Mesenchymal stem cell of Wharton's jelly (primary cell): ENCODE results near the gene FAM50B.

DNA sequence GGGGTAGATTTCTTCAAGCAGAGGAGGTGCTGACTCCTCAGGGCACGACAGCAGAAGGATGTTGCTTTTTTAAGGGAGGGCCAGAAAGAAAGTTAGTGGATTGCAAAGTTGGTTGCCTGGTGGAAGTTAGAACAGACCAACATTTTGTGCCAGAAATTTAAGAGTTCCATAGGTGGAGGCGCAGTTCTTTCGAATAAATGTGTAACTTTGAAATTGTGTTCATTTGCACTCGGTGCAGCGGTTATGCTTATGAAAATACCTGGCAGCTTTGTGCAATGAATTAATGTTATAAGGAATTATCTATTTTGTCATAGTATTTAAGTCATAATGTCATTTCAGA lies 20.0 kb downstream of the WRNIP1 start:
- CAGE, long polyA plus RNA = no peak

- CAGE, long polyA plus RNA = no peak
These were observed 13.3 kb downstream of the SERPINB6 start for GRCh38 chr6:2957734-2958739.

- CAGE, long polyA plus RNA = no peak
These were observed 6.8 kb upstream of the SERPINB6 start for GRCh38 chr6:2978042-2978593.

- CAGE, long polyA plus RNA = no peak
These were observed 13.0 kb upstream of the NQO2 start for GRCh38 chr6:2986506-2987253.

DNA sequence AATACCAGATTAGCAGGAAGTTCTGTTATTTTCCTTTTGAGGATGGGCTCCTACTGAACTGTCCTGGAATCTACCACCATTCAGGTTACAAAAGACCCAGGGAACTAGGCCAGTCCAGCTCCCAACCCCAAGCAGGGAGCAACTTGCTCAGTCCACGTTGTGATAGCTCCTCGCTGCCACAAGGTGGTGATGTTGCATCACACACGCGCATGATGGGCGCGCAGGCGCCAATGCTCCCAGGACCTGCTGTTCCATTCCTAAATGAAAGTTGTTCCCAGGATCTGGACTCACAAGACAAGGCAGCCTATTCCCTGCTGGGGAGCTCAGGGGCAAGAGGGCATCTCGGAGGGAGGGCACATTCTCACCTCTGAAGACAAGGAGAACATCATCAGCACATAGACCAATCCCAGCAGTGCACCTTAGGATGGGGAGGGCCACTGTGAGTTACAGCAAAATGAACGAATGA lies 1.4 kb upstream of the NQO2 start:
- CAGE, long polyA plus RNA = no peak

DNA sequence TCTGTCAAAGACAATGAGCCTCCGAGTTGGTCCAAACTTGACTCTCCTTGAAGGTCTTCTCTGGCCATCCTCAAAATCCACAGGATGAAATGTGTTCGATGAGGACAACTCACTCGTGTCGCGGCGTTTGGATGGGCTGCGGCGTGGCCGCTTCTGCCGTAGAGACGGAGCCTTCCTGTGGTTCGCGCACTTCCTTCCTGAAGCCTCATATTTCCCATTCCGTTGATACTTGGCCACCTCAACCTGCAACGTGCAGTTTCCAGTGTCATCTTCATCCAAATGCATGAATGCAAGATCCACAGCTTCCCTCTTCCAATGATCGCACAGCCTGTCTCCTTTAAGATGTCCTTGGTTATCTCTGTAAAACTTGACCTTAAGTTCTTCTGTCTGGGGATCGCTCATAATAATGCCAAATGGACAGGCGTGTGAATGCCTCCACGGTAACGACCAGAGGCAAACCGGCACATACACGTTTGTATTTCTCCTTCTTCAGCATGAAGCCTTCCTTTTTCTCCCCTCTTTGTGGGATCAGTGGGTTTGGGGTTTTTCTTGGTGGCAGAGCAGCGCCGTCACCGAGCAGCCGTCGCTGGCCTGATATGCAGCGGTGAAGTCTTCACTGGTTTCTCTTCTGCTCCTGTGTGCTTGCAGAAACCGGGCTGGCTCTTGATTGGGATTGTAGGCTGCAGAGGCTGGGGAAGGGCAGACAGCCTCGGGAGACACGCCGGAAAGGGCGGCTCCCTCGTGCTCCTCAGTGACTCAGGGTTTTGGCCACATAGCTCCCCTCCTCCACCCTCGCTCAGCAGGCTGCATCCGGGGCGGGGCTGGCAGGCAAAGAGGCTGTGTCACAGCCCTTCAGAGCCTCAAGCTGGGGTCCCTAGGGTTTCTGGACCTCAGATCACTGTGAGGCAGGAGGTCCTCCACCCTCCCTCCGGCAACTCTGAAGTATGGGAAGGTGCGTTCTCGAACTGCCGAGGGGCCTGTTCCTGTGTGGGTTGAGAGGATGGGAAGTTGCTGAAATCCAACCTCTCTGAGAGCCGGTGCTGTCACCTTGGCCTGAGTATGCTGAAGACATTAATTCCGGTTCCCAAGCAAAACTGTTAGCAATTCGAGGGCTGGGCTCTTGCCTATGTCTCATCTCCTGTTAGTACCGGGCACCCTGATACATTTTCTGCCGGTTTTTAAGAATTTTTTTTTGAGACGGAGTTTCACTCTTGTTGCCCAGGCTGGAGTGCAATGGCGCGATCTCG lies 24.0 kb downstream of the NQO2 start:
- CAGE, long polyA plus RNA = no peak

DNA sequence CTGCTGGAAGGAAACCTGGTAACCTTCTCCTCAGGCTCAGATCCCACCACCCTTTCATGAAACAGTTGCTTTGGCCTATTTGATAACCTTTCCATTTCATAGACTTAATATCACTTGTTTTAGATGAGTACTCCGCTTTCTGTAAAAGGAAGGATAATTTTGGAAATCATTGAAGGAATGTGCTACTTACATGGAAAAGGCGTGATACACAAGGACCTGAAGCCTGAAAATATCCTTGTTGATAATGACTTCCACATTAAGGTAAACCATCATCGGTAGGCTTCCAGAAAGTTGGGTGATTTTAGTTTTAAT lies 12.5 kb downstream of the RIPK1 start:
- CAGE, long polyA plus RNA = no peak

DNA sequence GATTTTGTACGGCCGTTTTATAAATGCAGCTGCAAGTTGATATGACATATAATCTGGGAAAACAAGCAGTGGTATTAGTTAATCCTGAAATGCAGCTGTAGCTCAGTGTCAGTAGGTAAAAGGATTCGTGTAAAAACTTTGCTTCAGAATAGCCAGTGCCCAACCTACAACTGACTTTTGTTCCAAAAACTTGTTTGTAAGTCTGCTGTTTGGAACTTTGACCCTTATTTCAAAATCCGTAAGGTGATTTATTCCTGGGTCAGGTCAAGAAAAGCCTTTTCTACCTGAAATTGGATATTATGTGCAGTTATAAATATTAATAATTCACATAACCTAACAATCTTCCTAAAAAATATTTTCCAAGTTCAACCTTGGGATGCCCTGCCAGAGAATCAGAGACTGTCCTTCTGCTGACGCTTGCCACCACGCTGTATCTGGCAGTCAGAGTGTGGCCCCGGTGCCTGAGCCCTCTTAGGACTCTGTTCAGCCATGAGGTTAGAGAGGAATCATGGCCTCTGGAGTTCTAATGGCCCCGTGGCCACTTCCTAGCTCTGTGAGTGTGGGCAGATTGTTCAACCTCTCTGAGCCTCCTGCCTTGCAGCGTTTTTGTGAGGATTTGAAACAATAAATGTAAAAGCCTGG lies 2.1 kb downstream of the BPHL start:
- CAGE, long polyA plus RNA = no peak

DNA sequence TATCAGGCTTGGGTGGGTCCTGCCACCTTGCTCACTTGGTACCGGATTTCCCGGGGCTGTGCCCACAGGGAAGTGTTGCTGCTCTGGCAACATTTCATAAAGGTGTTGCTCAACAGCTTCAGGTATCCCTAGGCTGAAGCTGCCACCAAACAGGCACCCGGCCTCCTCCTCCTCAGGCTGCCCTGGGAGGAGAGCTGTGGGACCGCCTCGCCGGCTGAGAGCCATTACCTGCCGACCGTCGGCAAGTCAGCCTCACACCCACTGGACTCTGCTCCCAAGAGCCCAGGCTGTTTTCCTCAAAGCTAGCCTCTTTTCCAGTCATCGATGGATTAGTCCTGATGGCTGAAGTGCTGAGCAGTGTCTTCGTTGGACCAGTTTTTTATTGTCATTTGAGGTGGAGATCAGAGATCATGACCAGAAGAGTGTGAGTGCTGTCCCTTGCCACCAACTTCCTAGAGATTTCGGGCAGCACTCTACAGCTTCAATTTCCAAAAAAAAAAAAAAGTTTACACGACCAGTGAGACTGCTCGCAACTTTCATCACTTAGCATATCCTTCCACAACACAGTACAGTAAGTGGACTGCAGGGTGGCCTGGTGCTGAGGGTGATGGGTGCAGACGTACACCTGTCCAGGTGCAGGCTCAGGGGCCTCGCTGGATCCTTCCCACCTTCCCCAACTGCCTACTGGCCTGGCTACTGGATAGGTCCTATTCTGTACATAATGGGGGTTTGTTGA lies 11.8 kb downstream of the PSMG4 start:
- CAGE, long polyA plus RNA = no peak

DNA sequence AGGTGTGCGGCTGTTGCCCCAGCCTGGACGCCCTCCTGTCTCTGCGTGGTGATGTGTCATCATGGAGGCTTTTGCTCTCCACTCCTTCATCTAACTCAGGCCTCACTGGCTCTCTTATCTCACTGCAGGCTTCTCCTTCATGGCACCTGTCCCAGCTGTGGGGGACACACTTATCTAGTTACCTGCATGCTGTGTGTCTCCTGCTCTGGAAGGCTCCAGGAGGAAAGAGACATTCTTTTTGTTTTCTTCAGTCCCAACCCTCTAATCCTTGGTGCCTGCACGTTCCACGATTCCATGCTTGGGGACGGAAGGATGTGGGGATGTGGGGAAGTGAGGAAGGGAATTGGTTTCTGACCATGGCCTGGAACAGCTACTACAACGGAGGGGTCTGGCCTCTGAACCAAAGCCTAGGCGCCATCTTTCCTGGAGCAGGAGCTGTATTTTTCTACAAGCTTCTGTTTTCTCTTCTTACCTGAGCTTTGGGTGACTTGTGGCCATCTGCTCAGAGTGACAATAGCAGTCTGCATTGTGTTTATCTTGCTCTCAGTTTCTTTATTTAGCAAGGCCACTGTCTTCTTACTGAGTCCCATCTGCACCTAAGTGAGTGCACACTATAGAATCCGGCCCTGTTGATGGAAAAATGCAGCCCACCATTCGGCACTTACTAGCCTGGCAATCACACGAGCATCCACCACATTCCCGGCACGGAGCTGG lies 89.3 kb downstream of the PSMG4 start:
- CAGE, long polyA plus RNA = no peak

GRCh38 chr6:3355294-3355462 lies 96.4 kb downstream of the PSMG4 start:
- CAGE, long polyA plus RNA = no peak

- CAGE, long polyA plus RNA = no peak
These were observed 71.2 kb downstream of the SLC22A23 start for GRCh38 chr6:3385596-3386155.

- CAGE, long polyA plus RNA = no peak
These were observed 2.7 kb downstream of the SLC22A23 start for GRCh38 chr6:3454043-3454650.

- CAGE, long polyA plus RNA = no peak
These were observed 26.5 kb downstream of the PXDC1 start for GRCh38 chr6:3725027-3725375.

GRCh38 chr6:3731935-3732517 lies 19.5 kb downstream of the PXDC1 start:
- CAGE, long polyA plus RNA = no peak

DNA sequence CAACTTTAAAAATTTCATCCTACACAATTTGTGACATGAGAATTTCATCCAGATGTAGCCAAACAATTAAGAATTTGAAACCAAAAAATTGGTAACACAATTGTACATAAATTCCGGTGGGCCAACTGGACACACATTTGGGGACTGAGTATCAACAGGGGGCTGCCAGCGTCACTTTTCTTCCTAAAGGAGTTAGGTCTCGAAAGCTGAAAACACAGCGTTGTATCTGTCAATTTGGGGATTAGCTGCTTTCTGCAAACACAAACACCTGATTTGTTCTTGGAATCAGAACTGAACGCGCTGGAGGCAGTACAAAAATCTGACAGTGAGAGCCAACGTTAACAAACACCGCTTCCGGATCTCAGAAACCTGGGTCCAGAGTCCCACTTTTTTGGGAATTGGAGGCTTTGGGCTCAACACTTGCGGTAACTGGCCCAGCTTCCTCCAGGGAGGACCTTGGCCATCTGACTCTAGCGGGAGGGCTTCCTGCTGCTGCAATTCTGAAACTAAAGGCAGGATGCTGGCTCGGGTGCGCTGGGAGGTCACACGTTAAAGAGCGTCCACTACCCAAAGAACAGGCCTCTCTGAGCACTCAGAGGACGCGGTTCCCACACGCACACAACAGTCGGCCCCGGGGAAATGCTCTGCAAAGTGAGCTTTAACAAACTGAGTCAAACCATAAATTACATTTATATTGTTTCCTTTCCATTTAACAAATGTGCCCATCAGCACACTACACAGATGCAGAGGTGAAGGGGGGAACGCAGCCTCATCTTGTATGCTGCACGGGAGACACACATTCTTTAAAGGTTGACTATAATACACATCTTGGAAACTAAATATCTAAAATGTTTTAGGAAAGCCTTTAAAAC lies 8.6 kb downstream of the PXDC1 start:
- CAGE, long polyA plus RNA = no peak

GRCh38 chr6:3756309-3756955 lies 4.9 kb upstream of the PXDC1 start:
- CAGE, long polyA plus RNA = no peak

- CAGE, long polyA plus RNA = no peak
These were observed 38.9 kb upstream of the PXDC1 start for GRCh38 chr6:3790455-3790694.

GRCh38 chr6:3848820-3849709 lies at the start of gene FAM50B:
Gene FAM50B (plus strand): TSS chr6:3849373.
- CAGE, long polyA plus RNA = start-site peak on the plus strand at chr6:3849371-3849447, 207 and 130 reads in 2 replicates

- CAGE, long polyA plus RNA = no peak
These were observed 7.3 kb downstream of the FAM50B start for GRCh38 chr6:3856424-3856977.